Airway epithelial cell (primary cell): ENCODE measurements around a stretch of chr1.

- RAMPAGE, long total RNA: no peak
Observed at GRCh38 chr1:235854276-235854811, 12.4 kb downstream of the LYST start.

DNA sequence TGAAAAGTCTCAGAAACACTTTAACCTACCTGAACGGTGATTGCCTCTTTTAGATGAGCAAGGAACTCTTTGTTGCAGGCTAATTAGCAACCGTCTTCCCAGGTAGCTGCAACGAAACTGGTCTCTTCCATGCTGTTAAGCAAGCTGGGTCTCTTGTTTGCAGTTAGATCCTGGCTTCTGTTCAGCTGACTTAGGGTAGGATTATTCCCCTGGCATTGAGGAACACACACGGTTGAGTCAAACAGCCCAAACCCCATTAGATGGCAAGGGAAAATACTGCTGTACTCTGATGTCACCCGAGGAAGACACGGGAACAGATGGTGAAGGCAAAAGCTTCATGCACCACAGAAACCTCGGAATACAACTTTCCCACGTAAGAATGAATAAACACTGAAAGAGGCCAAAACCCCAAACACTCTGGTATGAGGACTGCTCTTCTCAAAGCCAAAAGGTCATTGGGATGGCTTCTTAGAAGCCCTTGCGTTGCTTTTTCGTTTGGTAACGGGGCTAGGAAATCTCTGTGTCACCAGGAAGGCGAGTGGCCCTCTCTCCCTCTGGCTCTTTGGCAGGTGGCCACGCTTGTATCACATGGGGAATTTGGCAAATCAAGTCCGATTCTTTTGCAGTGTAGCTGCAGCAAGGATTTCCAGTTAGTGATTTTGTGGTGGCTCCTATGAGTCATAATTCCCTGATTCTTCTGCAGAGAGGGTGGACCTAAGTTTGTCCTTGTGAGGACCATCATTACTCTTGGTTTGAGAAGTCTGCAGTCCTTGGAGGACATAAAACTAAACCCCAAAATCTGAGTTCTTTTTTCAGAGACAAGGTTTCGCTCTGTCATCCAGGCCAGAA is 16.7 kb upstream of the LYST start:
- RAMPAGE, long total RNA: no peak

DNA sequence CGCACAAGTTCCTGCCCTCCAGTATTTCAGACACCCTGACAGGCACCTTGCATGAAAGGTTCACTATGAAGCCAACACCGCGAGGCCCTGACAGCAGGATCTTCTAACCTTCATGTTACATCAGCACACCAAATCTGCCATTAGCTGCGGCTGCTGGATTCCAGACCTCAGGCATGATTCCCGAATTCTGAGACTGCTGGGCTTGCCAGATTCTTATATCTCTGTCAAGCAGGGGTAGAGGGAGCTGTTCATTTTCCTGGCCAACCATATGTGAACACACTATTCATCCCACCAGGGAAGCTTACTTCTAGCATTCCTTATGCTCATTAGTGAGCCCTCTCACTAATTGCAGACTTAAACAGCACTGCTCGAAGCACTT is 43.5 kb downstream of the NID1 start:
- RAMPAGE, long total RNA: no peak

DNA sequence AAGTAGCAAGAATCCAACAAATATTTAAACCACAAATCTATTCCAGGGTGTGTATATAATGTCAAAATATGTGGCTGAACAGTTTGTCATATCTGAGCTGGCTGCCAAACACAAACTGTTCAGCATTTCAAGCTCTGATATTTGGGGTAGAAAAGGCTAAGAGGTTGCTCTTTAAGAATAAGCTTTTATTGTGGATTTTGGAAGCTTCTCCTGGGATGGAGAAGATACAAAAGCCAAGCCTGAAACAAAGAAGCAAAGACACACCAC is 29.0 kb downstream of the NID1 start:
- RAMPAGE, long total RNA: no peak

DNA sequence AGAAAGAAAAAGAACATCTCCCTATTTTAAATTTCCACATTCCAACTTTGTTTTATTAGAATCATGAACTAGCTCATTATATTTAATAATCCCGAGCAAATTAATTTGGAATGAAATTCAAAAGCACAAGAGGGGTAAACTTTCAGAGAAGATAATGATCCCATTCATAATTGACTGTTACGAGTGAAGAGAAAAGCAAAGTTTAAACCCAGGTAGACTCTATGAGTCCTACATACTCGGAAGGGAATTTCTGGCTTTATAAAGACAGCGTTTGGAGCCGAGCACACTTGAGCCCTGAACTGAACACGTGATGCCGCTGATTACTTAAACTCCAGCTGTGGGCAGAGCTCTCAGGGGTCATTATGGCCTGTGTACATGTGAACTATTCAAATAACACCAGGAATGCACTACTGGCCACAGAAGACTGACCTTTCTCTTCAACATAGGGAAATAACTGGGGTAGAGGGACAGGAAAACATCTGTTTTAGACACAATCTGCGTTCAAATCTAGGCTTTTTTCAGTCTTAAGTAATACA is 25.3 kb downstream of the NID1 start:
- RAMPAGE, long total RNA: no peak

- RAMPAGE, long total RNA: no peak
Observed at GRCh38 chr1:236051089-236051933, 13.6 kb downstream of the NID1 start.

- RAMPAGE, long total RNA: no peak
Observed at GRCh38 chr1:236143418-236144035, 1.2 kb downstream of the GPR137B start.

- RAMPAGE, long total RNA: no peak
Observed at GRCh38 chr1:236545814-236547041, 22.4 kb downstream of the LGALS8 start.

GRCh38 chr1:236700684-236701374 is 14.5 kb downstream of the ACTN2 start:
- RAMPAGE, long total RNA: no peak

GRCh38 chr1:236978698-236979148 is 25.5 kb downstream of the MT1HL1 start:
- RAMPAGE, long total RNA: no peak

DNA sequence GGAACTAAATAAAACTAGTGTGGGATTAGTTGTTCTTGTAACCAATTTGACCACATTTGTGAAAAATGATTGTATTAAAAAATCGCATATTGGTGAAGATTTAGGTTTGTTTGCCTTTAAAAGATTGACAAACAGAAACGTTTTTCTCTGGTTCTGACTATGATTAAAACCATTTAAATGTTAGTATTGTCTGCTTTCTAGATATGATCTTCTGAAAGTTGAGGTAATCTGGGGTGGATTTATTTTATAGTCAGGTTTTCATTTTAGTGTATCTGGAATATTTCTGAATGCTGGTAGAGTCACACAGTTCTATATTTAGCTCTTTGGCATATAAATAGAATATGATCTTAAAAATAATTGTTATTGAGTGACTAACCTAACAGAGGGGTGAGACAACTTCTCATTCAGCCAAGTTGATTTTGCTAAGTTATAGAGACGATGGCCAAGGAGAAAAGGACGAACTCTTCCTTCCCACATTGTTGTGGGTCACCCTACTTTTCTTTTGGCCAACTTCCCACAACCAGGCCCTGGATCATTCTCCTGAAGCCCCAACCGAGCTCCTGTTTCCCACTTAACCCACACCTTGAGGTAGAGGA is 7.1 kb upstream of the MT1HL1 start:
- RAMPAGE, long total RNA: no peak

- RAMPAGE, long total RNA: no peak
Observed at GRCh38 chr1:237042940-237044064, 1.3 kb downstream of the RYR2 start.

- RAMPAGE, long total RNA: no peak
Observed at GRCh38 chr1:237045131-237045602, 3.2 kb downstream of the RYR2 start.

- RAMPAGE, long total RNA: no peak
Observed at GRCh38 chr1:237075137-237075549, 33.2 kb downstream of the RYR2 start.

GRCh38 chr1:241532963-241533273 is 740 bp downstream of the KMO start:
- RAMPAGE, long total RNA: no peak

- RAMPAGE, long total RNA: no peak
Observed at GRCh38 chr1:241629643-241630843, 10.1 kb downstream of the CHML start.

DNA sequence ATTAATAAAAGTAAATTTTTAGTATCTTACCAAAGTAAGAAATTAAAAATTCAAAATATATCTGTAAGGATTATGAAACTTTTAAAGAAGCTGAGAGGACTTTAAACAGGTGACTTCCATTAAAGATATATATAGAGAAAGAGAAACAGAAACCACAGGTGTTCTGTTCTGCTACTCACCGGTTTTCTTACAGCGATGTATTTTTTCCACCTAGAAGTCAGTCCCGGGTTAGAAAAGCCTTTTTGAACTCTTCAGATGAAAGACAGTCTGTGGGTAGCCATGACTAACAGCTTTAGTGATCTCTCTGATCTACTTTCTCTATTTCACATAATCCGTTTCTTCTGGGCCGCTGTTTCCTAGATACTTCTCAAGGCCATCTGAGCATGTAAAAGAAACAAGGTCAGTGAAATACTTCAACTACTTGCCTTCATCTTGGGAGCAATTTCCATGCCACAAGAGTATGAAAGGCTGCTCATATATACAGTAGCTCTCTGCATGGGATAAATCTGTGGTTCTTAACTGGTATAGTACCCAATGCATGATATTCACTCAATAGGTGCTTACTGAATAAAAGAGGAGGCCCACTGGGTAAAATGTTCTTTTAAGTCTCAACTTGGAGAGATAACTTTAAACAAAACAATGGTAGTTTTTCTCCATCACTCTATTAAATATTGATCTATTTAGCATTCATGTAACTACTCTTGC is 25.2 kb downstream of the WDR64 start:
- RAMPAGE, long total RNA: no peak

- RAMPAGE, long total RNA: no peak
Observed at GRCh38 chr1:241934730-241935372, 22.7 kb upstream of the BECN2 start.

DNA sequence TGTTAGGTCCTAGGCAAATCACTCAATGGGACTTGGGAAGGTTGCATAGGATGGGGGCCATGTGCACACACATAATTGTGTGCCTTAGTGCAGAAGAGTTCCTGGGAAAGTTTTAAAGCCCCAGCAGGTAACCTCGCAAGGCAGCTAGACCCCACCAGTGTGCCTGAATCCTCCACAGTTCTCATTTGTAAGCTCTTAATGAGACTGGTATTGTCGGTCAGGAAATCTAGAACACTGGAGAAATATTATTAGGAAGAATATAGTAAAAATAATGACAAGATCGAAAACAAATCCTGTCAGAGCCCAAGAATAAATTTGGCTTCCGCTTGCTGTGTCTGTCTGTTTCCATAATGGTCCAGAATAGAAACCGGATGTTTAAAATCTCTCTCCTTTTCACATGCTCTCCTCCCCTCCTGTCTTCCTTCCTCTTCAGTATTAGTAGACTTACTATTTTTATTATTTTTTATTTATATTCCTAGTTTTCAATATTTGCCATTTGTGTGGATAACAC is 187.6 kb downstream of the SDCCAG8 start:
- RAMPAGE, long total RNA: no peak

GRCh38 chr1:243771295-243771929 is 78.6 kb downstream of the AKT3 start:
- RAMPAGE, long total RNA: no peak